Peripheral blood mononuclear cell (primary cell): Measurements from ENCODE around the genes TRIM15 and NRM.

- PRO-cap, 8 experiments = no peak in any of the 8 experiments
These were observed 11.3 kb downstream of the TRIM31 start for GRCh38 chr6:30101665-30101948.

- PRO-cap, 8 experiments = no peak in any of the 8 experiments
These were observed 9.6 kb downstream of the TRIM31 start for GRCh38 chr6:30102952-30103958.

GRCh38 chr6:30155129-30155548 lies 5.9 kb downstream of the TRIM10 start:
- PRO-cap, 8 experiments = no peak in any of the 8 experiments

GRCh38 chr6:30162969-30164105 lies at the start of gene TRIM15:
TSS of gene TRIM15 (plus strand) at chr6:30163546.
- PRO-cap, 8 experiments = no peak in any of the 8 experiments

DNA sequence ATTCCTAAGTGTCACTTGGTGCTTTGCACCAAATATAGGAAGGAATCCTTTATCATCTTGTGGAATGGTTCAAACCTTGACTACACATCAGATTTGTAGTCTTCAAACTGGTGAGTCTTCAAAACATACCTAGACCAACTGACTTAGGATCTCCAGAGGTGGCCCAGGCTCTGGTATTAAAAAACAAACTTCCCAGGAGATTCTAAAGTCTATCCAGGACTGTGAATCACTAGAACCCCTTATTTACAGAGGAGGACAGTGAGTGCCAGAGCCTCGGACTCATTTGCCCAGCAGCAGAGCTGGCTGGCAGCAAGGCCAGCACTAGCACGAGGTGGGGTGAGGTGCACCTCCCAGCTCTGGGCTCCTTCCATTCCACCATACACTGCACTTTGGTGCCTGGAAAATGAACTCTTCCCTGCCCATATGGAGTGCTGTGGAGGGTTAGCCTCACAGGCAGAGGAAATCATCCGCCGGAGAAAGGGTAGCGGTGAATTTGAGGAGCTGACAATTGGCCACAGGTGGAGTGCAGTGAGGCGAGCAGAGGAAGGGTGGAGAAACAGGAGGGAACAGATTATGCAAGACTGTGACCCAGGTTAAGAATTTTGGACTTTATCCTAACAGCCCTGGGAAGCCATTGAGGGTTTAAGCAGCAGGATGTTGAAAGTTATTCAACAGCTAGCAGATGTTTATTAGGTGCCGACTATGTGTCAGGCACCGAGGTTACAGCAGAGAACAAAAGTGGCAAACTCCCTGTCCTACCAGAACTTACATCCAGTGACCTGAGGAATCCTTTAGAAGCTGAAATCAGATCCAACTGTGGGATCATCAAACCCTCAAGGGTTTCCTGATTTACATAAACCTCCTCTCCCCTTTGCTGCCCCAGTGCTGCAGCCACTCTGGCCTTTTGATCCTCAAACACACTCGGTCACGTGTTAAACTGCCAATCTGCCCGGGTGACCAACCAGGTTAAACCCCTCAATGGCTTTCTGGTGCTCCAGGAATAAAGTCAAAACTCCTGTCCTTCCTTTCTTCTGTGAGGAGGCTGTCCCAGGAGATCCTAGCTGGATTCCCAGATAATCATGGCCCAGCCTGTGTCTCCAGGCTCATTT lies 6.3 kb downstream of the TRIM26 start:
- PRO-cap, 8 experiments = peak in 1 of 8 experiments; most common minus-strand start position 381 of the sequence (in 1)

DNA sequence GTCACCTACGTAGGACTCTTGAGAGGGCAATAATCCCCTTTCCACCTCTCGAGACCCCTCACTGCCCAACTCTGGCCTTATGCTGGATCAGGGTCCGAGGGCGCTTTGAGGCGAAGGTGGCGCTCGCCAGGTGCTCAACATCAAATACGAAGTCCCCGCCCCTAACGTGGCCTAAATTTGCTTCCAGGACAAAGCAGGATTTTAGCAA lies 401 bp upstream of the TRIM26 start:
- PRO-cap, 8 experiments = no peak in any of the 8 experiments

GRCh38 chr6:30260032-30260616 lies 46.9 kb upstream of the TRIM26 start:
- PRO-cap, 8 experiments = peak in 7 of 8 experiments; most common plus-strand start chr6:30260169 (in 1); most common minus-strand start chr6:30260192 (in 5)

GRCh38 chr6:30284399-30285004 lies 42.2 kb upstream of the TRIM39 start:
- PRO-cap, 8 experiments = no peak in any of the 8 experiments

DNA sequence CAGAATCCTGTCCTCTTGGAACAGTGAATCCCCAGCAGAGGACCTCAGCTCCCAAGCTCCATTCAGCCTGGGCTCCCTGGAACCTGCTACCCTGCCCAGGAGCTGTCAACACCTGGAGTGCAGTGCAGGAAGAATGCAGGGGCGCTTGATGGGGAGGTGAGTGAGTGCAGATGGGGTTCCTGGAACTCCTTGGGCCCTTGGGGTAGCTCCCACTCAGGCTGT lies 24.3 kb upstream of the HLA-E start:
- PRO-cap, 8 experiments = no peak in any of the 8 experiments

DNA sequence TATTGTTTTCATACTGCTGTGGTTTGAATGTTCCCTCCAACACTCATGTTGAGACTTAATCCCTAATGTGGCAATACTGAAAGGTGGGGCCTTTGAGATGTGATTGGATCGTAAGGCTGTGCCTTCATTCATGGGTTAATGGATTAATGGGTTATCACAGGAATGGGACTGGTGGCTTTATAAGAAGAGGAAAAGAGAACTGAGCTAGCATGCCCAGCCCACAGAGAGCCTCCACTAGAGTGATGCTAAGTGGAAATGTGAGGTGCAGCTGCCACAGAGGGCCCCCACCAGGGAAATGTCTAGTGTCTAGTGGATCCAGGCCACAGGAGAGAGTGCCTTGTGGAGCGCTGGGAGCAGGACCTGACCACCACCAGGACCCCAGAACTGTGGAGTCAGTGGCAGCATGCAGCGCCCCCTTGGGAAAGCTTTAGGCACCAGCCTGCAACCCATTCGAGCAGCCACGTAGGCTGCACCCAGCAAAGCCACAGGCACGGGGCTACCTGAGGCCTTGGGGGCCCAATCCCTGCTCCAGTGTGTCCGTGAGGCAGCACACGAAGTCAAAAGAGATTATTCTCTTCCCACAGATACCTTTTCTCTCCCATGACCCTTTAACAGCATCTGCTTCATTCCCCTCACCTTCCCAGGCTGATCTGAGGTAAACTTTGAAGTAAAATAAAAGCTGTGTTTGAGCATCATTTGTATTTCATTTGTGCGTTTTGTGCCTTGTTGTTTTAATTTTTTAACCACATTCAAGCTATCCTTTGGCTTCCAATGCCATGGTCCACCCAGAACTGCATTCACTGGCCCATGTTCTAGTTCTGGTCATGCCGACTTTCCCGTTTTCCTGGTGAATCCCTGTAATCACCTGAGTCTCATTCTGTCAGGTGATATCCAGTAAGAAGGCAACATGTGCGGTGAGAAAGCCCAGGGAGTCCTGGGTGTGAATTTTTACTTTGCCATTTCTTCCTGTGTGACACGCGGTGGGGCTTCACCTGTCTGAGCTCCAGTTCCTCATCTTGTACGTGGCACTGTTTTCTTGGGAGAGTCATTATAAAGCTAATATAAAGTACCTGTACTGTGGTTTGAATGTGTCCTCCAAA lies 4.5 kb downstream of the HLA-E start:
- PRO-cap, 8 experiments = peak in 8 of 8 experiments; most common plus-strand start position 240 of the sequence (in 7)

DNA sequence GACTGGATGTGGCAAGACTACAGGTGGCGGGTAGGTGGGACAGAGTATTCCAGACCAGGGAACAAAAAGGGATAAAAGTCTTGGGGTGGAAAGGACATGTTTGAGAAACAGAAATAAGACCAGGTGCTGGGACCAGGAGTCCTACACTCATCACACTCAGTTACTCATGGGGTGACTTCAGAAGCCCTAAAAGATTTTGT lies 21.2 kb downstream of the GNL1 start:
- PRO-cap, 8 experiments = peak in 3 of 8 experiments; most common minus-strand start position 69 of the sequence (in 2)

DNA sequence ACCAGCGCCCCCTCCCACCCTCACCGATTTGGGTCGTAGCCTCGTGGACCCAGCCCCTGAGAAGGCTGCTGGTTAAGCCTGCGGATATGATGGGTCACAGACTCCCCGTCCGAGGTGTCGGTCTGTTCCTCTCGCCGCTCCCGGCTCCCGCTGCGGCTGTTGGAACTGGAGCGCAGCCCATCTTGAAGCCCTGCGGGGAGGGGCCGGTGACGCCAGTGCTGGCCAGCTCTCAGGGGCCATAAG lies 837 bp downstream of the GNL1 start:
- PRO-cap, 8 experiments = peak in 2 of 8 experiments; most common plus-strand start position 150 of the sequence (in 1)

DNA sequence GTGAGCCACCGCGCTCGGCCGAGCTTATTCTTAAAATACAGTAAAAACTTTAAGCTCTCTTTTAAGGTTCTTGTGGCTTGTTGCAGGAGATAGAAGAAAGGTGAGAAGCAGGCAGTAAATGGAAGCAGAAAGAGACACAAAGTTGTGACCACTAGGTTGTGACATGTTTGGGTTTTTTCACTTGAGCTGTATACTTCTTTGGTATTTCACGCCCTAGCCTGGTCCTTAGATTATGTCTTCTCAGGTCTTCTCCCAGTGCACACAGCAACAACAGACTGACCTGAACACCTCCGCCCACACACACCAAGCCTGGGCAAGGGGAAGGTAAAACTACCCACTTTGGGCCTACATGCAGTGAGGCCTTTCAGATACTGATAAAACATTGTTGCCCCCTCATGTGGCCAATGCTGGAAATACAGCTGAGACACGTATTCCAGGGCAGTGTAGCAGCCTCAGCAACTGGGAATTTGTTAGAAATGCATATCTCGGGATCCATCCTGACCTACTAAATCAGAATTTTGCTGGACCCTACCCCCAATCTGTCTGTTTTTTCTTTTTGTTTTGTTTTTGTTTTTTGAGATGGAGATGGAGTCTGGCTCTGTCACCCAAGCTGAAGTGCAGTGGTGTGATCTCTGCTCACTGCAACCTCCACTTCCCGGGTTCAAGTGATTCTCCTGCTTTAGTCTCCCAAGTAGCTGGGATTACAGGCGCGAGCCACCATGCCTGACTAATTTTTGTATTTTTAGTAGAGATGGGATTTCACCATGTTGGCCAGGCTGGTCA lies 19.7 kb downstream of the PPP1R10 start:
- PRO-cap, 8 experiments = peak in 1 of 8 experiments; most common minus-strand start position 548 of the sequence (in 1)

DNA sequence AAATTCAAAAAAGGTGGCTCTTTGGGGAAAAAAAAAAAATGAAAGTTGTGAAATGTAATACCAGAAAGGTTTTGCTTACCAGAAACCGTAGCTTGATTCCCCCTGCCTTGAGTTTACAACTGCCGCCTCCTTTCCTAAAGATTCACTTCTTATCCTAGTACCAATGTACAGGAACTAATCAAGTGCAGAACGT lies 2.9 kb downstream of the PPP1R10 start:
- PRO-cap, 8 experiments = peak in 2 of 8 experiments; most common minus-strand start position 112 of the sequence (in 1)

DNA sequence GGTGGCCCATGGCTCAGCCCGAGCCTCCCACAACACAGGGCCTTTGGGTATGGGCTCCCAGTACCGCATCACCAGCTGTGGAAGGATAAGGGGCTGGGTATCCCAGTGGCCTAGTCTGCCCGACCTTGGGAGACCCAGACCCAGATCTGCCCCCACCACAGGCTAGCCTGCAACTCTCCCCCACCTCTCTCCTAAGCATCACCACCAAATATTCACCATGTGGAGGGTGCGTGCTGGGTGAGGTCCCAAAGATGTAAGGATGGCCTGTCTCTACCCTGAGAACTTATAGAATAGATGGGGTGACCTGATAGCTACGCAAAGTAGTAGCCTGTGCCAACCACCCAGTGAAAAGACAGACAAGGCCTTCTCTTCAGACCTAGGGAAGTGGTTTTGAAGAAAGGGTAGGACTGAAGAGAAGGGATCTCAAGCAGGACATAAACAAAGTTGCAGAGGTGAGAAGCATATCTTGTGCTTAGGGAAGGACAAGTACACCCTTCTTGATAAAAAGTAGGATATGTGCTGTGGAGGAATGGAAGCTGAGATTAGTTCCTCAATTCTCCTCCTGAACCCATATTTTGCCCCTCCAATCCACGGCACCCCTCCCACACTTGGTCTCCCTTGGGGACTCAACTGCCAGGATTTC lies 1.3 kb downstream of the NRM start:
- PRO-cap, 8 experiments = no peak in any of the 8 experiments

- PRO-cap, 8 experiments = peak in 6 of 8 experiments; most common plus-strand start chr6:30691130 (in 6); most common minus-strand start chr6:30690929 (in 5)
These were observed at the start of gene NRM for GRCh38 chr6:30690240-30691406. TSS of gene NRM (minus strand) at chr6:30690984.

DNA sequence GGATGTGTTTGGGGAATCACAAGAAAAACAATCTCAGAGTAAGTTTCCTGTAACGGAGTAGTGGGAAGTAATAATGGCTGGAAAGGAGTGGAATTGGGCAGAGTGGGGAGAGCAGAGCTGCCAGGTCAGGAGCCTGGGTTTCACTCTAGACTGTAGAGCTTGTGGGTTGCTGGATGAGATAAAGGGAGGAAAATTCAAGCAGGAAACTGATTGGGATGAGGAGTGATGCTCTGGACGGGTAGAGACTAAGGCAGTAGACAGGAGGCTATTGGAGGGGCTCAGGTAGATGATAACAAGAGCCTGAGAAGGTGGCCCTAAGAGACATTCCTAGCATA lies 3.1 kb upstream of the IER3 start:
- PRO-cap, 8 experiments = no peak in any of the 8 experiments

GRCh38 chr6:30781392-30782589 lies 37.4 kb upstream of the IER3 start:
- PRO-cap, 8 experiments = peak in 5 of 8 experiments; most common plus-strand start chr6:30781936 (in 3); most common minus-strand start chr6:30781806 (in 5)

- PRO-cap, 8 experiments = peak in 8 of 8 experiments; most common plus-strand start chr6:30793988 (in 7); most common minus-strand start chr6:30793835 (in 2)
These were observed 49.3 kb upstream of the IER3 start for GRCh38 chr6:30793484-30794157.

GRCh38 chr6:30812998-30814033 lies 69.0 kb upstream of the IER3 start:
- PRO-cap, 8 experiments = no peak in any of the 8 experiments